ENCODE measurements around a stretch of chr2.

- PRO-cap: no peak
These were observed 144.8 kb downstream of the CCDC74A start for GRCh38 chr2:131672326-131673068.

DNA sequence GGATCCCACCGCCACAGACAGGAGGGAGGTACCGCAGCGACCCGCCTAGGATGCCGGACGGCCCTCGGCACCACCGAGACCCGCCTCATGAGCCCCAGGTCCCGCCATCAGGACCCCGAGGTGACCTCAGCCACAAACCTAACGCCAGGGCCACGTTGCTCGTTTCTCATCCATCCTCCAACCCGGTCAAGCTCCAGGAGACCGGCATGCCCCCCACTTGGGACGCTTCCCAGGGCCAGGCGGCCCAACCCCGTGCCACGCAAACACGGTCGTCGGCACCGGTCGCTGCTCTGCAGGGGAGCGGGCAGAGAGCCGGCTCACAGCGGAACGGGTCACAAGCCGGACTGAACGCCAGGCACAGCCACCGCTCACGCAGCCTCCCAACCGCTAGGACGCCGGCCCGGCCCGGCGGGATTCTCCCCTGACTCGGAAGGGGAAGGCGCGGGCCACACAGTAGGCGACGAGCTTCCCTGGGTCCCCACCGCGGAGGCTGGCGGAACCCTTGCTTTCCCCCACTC, 95.3 kb upstream of the ANKRD30BL start:
- PRO-cap: no peak

DNA sequence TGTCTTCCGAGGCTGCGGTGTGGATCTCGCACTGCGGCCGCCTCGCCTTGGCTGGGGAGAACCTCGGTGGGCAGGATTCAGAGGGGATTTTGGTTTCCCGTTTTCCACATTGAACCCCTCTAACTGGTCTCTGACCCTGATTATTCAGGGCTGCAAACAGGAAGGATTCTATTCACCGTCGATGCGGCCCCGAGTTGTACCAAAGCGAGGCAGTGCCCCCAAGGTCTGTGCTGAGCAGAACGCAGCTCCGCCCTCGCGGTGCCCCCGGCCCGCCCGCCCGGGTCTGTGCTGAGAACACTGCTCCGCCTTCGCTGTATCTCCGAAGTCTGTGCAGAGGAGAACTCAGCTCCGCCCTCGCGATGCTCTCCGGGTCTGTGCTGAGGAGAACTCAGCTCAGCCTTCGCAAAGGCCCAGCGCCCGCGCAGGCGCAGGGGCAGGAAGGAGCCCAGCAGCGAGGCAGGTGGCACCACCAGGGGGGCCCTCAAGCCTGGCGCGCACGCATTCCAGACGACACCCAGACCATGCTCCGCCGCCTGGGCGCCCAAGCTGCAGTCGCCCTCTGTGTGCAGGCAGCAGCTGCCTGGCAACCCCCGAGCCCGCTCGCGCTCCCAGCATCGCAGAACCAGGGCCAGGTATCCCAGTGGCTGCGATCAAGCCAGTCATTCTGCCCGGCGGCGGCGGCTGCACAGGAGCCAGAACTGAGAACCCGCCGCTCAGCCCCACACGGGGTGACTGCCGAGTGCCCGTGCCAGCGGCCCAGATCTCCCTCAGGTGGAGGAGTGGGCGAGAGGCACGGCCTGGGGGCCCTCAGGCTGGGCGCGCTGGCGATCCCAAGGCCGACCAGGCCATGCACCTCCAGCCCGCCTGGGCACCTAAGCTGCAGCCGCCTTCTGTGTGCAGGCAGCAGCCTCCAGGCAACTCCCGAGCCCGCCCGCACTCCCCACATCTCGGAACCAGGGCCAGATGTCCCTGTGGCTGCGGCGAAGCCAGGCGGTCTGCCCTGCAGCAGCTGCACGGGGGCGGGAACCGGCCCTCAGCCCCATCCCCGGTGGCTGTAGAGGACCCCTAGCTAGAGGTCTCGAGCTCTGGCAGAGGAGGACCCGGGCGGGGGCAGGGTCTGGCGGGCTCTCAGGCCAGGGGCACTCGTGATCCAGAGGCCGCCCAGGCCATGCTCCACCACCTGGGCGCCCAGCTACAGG, 64.0 kb upstream of the GPR39 start:
- PRO-cap: no peak

- PRO-cap: no peak
These were observed 23.4 kb downstream of the GPR39 start for GRCh38 chr2:132439739-132440615.

DNA sequence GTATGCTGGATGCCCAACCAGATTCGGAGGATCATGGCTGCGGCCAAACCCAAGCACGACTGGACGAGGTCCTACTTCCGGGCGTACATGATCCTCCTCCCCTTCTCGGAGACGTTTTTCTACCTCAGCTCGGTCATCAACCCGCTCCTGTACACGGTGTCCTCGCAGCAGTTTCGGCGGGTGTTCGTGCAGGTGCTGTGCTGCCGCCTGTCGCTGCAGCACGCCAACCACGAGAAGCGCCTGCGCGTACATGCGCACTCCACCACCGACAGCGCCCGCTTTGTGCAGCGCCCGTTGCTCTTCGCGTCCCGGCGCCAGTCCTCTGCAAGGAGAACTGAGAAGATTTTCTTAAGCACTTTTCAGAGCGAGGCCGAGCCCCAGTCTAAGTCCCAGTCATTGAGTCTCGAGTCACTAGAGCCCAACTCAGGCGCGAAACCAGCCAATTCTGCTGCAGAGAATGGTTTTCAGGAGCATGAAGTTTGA, 24.8 kb downstream of the LYPD1 start:
- PRO-cap: no peak

DNA sequence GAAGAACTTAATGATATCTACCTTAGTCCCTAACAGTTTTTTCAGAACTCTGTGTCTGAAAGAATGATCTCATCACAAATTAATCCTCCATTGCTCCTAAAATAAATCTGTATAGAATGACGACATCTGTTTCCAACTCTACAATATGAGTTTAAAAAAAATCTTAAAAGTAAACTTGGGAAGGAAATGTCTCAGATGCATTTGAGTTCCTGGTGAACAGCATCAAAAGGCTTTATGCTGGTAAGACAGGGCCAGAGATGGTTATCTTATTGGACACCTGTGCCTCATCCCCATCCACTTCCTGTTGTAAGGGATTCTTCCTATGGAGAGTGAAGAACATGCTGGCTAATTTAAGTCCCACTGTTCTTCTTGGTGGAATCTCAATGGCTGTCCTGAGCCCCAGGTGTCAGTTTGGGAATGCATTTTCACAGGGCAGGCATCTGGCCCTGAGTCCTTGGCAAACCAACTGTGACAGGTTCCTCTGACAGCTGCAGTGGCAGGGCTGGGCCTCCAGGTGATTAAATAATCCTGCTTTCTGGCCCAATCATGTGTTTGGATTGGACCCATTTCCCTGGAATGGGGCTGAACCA, 12.9 kb upstream of the NCKAP5 start:
- PRO-cap: no peak

GRCh38 chr2:133674181-133675350, 106.3 kb upstream of the NCKAP5 start:
- PRO-cap: no peak

GRCh38 chr2:134140040-134141321, 113.4 kb upstream of the MGAT5 start:
- PRO-cap: no peak

DNA sequence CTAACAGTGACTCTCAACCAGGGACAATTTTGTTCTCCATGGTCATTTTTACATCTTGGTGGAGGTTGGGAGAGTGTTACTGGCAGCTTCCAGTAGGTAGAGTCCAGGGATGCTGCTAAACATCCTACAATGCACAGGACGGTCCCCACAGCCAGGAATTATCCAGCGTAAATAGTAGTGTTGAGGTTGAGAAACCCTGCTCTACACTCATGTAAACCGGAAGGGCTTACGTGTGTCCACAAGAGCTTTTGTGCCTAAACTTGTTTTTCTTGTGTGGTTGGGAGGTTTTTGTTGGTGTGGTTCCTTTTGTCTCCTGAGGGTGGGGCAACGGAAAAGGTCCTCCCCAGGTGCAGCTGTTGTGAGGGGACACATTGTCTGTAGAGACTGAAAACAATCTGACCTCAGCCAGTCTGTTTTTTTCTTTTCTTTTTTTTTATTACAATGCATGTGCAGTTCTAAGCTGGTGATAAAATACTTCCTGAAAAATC, 72.7 kb upstream of the MGAT5 start:
- PRO-cap: no peak

DNA sequence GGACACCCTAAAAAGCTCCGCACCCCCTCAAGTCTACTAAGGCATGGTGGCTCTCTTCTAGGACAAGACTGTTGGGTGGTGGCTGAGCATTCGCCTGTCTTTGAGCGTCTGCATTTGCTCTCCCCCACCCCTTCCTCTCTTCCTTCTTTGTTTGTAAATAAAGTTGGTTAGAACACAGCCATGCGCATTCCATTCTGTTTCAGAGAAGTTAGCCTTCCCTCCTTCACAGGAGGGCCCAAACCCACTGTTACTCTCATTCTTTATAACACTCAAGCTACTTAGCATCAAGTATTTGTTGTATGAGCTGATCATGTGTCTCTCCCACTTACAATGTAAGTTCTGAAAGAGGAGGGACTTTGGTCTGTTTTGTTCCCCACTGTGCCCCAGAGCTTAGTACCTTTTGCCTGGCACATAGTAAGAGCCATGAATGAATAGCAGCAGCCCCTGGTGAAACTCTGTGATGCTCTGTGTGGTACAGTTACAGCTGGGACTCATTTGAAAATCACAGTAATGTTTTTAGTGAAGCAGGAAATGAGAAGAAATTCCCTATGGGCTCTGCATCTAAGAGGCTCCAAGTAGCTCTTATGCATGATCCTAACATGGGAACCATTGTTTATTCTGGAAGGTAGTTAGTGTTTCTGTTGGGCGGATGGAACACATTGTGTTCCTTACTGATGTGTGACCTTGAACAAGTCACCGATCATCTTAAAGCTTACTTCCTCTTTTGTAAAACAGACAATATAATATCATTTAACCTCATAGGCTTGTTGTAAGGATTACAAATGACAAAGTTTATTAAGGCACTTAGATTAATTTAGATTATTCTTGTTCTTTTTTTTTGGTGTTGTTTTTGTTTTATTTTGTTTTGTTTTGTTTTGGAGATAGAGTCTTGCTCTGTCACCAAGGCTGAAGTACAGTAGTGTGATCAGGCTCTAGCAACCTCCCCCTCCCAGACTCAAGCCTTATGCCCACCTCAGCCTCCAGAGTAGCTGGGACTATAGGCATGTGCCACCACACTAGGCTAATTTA, 7.8 kb downstream of the MGAT5 start:
- PRO-cap: no peak

DNA sequence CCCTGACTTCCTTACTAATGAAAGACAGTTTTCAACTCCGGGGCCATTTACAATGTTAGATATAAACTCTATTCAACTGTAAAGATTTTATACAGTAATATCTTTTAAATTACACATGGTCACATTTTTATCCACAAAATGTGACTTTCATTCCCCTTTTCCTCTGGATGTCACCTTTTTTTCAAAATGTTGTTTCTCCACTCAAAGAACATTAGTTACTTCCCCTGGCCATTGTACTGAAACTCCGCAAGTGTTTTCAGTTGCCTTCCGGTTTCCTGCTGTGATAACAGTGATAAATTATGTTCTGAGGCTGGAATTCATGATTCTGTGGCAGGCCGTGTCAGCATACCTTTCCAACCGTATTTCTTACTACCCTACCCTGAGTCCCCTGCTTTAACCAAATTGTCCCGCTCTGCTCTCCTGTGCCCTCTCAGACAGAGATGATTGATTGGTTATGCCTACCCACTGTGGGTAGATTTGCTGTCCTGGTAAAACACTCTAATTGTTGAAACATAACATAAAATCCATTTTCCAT, 53.5 kb downstream of the MGAT5 start:
- PRO-cap: no peak

DNA sequence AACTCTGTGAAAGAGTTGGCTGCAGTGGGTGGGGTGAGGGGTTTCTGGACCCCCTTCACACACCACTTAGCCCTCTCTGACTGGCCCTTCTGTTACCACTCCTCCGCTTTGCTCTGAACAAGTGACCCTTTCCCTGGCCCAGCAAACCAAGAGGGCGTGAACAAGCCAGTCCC, 180.0 kb downstream of the MGAT5 start:
- PRO-cap: no peak

GRCh38 chr2:134446405-134446963, 192.6 kb downstream of the MGAT5 start:
- PRO-cap: no peak

DNA sequence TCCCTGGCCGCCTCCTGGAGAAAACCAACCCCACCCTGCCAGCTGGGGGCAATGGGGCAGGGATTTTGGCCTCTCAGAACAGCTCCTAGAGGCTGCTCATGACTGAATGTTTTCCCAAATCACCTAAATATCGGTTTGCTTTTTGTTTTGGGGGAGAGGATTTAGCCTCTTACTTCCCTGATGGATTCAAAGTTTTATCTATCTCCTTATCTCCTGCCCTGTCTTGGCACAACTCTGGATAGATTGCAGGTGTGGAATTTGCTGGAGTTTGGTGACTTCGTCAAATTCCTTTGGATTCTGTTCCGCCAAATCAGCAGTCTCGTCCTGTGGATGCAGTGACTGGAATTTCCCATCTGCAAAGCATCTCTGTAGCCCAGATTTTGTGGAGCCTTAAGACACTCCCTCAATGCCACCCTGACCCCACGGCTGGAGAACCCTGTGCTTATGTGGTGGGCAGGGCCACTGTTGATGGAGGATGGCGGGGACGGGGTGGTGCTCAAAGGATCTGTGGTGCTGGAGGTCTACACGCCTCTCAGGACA, 199.9 kb downstream of the MGAT5 start:
- PRO-cap: no peak

DNA sequence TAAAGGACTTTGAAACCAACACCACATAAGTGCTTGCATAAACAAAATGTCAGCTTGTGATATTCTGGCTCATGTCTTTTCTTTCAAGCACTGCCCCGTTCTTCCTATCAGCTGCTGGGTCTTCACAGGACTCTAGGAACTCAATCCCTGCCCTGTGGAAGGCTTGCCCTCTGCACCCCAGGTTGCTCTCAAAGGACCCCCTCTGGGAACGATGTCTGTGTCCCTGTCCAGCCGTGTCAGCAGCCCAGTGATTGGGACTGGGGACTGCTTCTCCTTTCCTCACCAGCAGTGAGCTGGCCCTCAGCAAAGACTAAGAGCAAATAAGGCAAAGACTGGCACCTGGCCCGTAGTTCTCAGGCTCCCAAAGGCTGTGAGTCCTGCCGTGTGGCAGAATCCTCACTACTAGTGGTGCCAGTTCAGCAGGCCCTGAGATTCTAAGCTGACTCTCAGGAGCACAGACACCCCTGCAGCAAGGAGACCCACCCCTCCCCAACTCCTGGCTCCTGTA, 47.9 kb downstream of the TMEM163 start:
- PRO-cap: no peak

GRCh38 chr2:134745637-134745989, 26.8 kb upstream of the TMEM163 start:
- PRO-cap: no peak

DNA sequence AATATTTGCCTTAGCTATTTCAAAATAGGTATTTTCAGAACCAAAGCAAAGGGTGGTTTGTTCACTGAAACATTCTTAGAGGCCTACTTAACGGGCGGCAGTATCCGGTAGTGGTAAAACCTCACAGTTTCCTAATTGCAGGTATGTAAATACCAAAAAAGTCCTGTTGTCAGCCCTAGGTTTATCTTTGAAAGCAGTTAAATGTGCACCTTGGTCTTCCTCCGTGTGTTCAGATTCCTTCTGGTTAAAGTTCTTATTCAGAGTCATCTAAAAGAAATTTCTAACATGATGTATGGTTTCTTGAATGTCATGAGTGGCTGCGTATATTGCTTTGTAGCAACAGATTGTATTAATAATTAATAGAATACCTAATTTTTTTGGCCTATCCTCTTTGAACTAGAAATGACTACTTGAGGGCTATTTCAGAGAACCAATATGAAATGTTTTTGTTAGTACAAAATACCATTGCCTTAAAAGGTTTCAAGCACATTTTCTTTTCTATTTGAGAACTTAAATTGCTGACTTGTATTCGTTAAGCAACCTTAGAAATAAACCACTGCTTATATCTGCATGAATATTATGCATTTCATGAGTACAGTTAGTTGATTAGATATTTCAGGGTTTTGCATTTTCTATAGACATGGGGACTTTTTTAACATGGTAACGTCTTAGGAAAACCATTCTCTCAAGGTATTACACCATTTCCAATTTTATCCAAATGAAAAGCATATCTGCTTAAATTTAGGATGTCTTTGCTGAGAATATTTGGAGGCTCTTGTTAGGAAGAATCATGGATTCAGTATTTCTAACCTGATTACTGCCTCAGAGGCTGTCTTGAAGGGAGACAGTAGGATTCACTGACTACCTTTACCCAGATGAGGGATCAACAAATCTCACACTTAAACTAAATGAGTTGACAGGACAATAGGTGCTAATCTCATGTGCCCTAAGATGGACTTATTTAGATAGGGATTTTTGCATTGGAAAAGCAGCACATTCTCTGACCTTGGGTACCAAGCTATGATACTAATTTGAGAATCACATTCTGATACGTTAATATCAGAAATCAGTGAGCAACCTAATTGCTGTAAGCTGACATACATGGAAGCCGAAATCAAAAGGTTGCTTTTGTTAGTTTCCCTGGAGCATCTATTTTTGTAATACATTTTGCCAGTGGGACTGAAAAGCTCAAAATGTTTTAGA, 39.3 kb downstream of the CCNT2 start:
- PRO-cap: no peak

DNA sequence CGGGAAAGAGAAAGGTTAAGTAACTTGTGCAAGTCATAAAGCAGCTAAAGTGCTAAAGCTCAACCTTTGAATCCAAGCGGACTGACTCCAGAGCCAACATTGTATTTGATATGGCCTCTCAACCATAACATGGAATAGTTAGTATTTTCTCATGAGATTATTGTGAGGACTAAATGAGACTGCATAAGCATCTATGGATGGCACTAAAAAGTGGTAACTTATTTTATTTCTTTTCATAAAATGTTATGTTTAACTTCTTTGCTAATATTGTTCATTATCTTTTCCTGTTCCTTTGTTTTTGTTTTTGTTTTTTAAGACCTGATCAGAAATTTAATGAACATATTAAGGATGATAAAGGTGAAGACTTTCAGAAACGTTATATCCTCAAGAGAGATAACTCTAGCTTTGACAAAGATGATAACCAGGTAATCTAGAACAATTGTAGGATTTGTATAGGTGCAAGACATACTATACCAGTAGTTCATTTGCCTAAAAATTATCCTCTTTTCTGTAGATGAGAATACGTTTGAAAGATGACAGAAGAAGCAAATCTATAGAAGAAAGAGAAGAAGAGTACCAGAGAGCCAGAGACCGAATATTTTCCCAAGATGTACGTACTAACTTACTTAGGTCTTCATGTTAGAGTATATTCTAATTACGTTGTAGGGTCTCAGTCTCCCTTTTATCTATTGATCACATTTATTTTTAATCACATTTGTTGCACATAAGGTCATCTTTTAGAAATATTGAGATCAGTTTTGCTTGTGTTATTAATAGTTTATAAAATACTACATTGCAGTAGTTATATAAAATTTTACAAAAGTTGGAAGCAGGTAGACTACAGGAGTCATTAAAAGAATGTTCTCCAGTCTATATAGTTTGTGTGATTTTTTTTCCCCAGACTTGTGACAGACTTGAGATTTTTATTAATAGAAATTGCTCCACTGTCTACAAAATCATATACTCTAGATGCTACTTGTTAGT, 104.6 kb downstream of the R3HDM1 start:
- PRO-cap: no peak

GRCh38 chr2:135742434-135742740, 732 bp downstream of the UBXN4 start:
- PRO-cap: bidirectional peak, plus-strand start at chr2:135742641, minus-strand start at chr2:135742644

- PRO-cap: no peak
These were observed 12.0 kb downstream of the UBXN4 start for GRCh38 chr2:135753602-135754056.

All from Metastatic Lung Carcinoma in the Adrenal Gland (tissue), 1 donor.